Thoracic aorta (tissue), 1 donor: ENCODE measurements around the genes PCDH9 and KLF5.

DNA sequence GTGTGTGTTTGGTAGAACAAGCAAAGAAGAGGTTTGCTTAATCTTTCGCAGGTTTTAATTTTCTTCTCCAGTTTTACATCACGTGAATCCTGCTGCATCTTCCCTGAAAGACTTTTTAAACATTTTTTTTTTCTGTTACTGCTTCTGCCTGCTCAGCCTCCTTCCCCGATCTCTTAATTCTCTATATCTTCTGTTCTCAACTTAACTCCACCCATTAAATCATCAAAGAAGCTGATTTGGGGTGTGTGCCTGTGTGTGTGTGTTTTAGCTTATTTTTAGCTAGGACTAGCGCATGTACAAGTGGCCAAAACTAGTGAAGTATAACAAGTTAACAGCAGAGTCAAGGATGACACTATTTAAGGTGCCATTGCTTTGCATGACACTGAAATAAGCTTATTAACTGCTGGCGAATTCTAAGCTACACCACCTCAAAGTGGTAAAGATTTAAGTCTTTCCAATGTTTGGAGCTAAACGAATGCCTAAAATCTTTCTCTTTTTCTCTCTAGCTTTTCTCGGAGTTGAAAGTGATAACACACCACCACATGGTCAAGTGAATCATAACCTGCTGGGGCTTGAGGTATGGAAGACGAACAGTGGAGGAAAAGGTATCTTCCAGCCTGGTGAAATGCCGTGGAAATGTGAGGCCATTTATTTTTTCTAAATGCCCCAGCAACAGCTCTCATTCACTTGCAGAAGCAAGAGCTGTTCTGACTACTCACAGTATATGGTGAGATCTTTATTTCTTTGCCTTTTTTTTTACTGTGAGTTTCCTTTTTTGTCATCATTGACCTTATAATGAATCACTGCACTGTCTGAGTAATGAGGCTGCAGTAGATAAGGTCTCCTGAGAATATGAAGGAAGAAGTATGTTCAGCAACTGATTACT is 570.3 kb downstream of the PCDH9 start:
- RAMPAGE, long total RNA: no peak

DNA sequence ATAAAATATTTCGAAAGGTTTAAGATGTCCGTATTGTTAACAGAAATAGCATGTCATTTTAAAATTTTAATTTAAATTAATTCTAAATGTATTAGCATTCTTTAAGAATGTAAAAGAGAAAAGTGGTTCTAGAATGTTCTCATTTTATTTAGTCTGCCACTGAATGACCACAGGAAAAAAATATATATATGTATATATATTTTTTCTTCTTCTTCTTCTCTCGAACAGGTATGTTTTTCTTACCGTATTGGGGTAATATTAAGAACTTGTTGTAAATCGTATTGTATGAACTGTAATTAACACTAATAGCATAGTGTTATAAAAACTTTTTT is 405.2 kb downstream of the PCDH9 start:
- RAMPAGE, long total RNA: no peak

DNA sequence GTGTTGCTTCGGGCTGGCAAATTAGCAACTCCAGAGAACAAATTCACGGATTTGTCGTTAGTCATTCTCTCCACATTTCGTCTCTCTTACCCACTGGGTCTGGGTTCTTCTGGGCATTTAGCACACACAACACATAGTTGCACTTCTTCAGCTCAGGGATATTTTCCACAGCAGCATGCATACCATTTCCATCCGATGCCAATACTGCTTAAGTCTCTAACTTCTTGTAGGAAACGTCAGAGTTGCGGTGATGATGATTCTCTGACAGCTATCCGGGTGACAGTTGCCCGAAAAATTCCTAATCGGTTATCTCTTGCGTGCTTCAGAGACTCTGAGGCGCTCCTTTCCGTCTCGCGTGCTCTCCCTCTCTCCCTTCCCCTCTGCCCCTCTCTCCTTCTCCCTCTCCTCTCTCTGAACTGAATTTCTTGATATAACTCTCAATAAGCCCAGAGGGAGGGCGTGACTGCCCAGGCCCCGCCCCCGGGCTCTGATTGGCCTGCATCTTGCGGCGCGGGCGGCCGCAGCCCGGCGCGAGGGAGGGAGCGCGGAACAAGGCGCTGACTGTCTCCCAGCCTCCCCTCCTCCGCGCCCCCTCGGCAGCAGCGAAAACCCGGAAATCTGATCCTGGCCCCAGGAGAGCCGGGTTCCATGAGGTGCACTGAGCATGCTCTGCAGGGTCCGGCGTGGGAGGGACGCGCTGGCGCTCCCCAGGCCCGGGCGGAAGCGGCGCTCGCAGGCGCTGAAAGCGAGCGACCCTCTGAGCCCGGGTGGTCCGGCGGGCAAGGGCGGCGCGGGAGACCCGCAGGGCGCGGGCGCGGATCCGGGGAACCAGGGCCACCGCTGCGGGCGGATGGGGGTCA is at the start of gene PCDH9:
TSS of gene PCDH9 (minus strand) at position 418 of the 860 bp plus-strand sequence.
- RAMPAGE, long total RNA: start-site peak on the minus strand centred at position 402 of the sequence, 62 bp wide, 200 reads

DNA sequence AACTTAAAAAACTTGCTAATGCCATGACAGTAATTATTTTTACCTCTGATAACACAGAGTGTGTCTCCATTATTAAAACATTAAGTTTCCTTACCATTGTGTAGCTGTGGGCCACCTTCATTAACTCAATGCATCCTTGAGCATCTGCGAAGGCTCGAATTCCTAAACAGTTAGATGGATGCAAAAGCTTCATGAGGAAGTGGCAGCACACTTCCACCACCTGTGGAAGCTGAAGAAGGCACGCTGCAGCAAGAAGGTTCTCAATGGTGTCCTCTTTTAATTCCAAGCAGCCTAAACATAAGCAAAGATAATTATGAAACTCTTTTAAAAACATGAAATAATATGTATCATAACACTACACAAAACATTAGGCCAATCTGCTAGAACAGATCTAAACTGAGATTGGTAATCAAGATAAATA is 168.3 kb downstream of the KLHL1 start:
- RAMPAGE, long total RNA: no peak

DNA sequence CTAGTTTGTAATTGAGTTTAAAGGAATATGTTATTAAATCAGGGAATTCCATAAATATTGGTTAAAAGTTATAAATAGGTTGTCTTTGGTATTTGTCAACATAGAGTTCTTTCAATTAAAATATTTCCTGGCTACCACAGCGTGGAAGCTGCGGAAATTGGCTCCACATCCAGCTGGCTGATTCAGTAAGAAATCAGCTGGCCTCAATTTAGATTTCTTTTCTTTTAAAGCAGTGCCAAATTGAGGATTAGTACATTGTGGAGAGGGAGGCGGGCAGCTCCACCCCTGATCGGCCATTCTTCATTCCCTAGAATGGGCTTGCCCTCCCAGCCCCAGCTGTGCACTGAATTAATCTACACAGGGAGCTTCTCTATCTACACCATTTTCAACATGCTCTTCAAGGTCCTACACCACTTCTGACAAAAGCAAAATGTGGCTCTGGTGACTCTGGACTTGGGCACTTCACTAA is 624.8 kb downstream of the DACH1 start:
- RAMPAGE, long total RNA: no peak

DNA sequence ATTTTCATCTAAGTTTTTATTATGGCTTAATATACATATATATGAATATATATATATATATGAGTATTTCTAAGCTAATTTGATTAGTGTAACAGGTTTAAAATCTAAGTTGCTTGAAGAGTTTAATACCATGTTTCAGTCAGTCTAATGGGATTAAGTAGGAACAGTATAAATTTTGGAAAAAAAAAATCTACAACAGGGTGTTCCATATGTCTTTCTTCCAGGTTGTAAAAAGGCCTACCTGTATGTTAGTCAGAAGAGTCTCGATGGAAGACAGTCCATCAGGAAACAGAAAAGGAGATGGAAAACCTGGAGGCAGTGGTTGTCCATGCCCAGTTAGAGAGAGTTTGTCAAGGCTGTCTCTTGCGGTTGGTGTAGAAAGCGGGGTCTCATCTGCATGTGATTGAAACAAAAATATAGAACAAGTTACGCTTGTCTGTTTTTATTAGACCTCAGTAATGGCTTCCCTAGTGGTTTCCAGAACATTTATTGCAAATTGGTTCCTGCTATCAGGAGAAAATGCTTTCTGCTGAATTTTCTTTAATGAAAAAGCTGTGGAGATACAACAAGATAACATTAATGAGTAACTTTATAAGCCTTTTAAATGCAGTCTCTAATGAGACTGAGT is 378.1 kb downstream of the DACH1 start:
- RAMPAGE, long total RNA: no peak

- RAMPAGE, long total RNA: no peak
Measured at GRCh38 chr13:72730511-72730920, 2.8 kb downstream of the BORA start.

DNA sequence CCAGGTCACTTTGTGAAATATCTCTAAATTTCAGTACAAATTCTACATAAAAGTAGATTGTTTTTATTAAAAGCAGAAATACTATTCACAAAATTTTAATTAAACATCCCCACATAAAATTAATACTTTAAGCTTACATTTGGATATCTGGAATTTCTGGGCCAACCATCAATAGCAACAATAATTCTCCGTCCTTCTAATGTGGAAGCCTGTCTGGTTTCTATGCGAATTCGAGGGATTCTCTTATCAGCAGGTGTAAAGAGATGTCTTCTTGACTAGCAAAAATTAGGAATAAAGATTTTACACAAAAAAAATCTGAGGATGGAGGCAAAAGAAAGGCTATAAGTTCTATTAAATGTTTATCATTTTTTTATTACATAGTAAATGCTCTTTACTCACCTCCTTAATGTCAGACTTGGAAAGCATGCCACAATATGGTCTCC is 8.1 kb downstream of the DIS3 start:
- RAMPAGE, long total RNA: start-site peak on the minus strand centred at position 187 of the sequence, 49 bp wide, 30 reads

DNA sequence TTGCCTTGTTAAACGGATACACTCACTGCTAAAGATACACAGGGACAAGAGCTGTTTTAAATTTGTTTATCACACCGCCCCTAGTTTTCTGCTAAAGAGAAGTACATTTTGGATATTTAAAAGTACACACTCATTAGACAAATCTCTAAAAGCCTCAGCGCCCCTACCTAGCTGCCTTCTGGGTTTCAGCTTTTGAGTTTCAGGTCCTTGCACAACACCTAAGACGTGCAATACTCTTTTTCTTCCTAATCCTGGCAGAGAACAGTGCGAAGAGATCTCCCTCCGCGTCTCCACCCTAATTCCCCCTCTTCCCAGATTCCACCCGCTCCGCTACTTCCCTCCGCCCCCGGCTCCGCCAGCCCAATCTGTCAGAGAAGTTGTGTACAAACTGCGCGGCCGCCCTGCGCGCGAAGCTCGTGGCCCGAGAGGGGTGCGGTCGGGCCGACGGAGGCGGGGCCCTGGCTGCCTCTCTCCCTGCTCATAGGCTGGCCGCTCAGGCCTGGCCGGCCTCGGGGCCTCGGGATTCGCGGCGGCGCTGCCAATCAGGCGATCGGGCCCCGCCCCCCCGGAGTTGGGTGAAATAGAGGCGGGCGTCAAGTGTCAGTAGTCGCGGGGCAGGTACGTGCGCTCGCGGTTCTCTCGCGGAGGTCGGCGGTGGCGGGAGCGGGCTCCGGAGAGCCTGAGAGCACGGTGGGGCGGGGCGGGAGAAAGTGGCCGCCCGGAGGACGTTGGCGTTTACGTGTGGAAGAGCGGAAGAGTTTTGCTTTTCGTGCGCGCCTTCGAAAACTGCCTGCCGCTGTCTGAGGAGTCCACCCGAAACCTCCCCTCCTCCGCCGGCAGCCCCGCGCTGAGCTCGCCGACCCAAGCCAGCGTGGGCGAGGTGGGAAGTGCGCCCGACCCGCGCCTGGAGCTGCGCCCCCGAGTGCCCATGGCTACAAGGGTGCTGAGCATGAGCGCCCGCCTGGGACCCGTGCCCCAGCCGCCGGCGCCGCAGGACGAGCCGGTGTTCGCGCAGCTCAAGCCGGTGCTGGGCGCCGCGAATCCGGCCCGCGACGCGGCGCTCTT is at the start of gene KLF5:
TSS of gene KLF5 (plus strand) at position 606 of the 1,065 bp plus-strand sequence.
- RAMPAGE, long total RNA: start-site peak on the plus strand centred at position 637 of the sequence, 74 bp wide, 22 reads

GRCh38 chr13:73063081-73063366 is 4.2 kb downstream of the KLF5 start:
- RAMPAGE, long total RNA: no peak

DNA sequence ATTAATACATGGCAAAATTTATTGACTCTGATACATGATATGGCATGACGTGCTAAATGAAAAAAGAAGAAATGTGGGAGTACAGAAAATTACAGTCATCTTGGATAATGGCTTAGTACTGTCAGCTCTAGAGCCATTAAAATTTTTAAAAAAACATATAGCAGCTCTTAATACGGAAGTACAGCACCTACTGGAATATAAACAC is 4.5 kb downstream of the KLF5 start:
- RAMPAGE, long total RNA: no peak

DNA sequence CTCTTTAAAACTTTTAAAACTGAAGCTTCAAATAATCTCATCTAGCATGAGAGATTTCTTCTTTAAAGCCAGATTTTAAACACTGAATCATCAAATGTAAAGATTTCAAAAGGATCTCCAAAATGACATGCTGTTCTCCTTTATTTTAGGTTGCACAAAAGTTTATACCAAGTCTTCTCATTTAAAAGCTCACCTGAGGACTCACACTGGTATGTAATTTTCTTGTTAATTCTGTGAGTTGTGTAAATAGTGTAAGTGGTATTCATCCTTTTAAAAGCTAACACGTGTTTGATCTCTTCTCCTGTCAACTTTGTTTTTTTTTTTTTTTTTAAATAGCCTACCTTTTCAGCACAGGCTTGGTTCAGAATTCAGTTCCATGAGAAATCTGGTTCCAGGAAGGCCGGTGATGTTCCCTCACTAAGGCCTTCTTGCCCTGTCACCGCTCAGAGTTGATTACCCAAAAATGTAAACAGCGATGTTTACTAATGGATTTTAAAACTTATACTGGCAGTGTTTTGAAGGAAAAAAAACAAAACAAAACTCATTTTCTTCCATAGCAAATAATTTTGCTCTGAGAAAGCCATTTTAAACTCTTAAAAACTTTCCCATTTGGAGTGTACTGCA is 5.0 kb downstream of the KLF5 start:
- RAMPAGE, long total RNA: no peak

DNA sequence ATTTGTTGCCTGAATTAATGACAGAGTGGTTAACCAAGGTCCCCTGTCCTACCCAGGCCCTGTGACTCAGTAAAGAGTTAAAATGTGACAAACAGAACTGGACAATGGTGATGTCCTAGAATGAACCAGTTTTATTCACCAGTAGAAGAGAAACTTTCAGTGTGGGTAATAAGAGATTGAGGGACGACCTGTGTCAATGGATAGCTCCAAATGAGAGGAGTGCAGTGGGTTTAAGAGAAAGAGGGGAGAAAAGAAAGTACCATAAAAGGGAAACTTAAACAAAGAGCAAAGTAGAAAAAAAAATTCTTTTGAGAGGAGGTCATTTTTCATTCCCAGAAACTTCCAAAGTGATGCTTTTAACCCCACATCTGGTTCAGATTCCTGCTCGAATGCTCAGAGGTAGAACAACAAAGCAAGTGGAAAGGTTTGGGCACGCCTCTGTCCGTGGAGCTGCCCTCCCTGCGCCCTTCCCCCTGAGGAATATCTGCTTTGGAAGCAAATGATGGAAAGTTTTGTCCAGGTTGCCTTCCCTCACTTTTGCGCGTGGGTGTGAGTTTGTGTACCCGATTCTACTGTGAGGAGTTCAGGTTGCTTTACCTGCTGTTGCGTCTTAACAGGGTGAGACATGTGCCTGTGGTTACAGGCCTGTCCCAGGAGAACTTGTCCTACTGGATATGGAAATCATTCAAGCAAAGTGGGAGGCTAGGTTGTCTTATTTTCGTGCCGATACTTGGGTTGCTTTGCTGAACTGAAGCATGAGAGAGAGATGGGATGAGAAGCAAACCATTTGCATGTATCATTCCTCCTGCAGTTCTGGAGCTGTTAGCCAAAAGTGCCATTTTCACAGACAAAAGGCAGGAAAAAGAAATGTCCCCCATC is 110.1 kb downstream of the KLF5 start:
- RAMPAGE, long total RNA: no peak

DNA sequence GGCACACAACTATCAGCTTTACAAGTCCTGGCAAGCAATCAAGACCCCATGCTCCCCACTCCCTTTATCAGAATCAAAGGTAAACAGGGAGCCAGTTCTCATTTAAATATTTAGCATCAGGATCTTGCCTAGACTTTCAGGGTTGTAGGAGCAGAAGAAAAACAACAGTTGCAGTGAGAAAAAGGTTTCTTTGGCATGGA is 340.6 kb downstream of the KLF5 start:
- RAMPAGE, long total RNA: no peak

GRCh38 chr13:73421571-73422115 is 362.8 kb downstream of the KLF5 start:
- RAMPAGE, long total RNA: no peak

- RAMPAGE, long total RNA: no peak
Measured at GRCh38 chr13:74301315-74302030, 1180.5 kb downstream of the TBC1D4 start.

DNA sequence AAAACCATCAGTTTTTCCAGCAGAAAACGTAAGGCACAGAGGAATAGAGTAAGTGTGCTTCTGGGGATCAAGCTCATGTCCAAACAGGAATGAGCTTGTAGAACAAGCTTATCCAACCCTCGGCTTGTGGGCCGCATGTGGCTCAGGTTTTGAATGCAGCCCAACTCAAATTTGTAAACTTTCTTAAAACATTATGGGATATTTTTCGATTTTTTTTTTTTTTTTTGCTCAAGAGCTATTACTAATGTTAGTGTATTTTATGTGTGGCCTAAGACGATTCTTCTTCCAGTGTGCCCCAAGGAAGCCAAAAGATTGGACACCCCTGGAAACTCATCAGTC is 1039.1 kb downstream of the TBC1D4 start:
- RAMPAGE, long total RNA: no peak

GRCh38 chr13:74705848-74706190 is 776.1 kb downstream of the TBC1D4 start:
- RAMPAGE, long total RNA: no peak

- RAMPAGE, long total RNA: no peak
Measured at GRCh38 chr13:75133102-75133379, 348.9 kb downstream of the TBC1D4 start.

DNA sequence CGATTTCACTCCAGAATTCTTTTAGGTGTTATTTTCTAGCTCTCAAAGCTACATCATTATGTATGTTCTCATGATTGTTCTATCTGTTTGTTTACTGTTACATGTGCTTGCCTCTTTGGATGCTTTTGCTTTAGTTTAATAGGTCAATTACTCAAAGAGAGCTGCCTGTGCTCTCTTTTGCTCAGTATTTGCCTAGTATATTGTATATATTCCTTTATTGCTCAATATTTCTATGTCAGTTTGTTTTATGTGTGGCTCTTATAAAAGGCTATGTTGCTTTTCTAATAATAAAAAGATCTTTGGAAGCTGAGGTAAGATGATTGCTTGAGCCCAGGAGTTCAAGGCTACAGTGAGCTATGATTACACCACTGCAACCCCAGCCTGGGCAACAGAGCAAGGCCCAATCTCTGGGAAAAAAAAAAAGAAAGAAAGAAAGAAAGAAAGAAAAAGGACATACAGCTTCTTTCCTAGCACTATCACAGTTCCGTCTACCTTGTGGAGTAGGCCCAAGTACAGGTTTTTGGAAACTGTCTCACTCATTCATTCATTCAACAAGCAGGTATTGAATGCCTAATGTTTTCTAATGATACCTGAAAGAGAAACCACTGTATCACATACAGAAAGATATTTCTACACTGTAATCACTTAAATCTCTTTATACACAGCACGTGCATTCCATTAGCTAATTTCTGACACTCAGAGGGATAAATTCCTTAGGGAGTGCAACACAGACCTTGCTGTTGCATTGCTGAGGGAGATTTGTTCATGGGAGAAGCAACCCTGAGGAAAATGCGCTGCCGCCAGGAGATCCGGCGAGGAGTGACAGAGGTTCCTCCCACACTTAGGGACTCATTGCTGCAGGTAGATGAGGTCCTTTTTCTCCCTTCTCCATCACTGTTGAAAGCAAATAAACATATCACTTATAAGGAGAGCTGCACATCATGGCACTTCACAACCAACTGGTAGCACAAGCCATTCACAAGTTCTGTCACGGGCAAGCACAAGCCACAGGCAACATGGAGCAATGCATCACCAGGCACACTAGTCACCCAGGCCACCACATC is 169.6 kb downstream of the TBC1D4 start:
- RAMPAGE, long total RNA: no peak